ENCODE results near the gene WNT8A.

GRCh38 chr5:136080433-136080981 is 51.7 kb downstream of the TGFBI start:
- PRO-cap = bidirectional peak, plus-strand start at chr5:136080720, minus-strand start at chr5:136080631

GRCh38 chr5:136081048-136081501 is 51.6 kb upstream of the SMAD5 start:
- PRO-cap = unidirectional peak, minus-strand start at chr5:136081355

DNA sequence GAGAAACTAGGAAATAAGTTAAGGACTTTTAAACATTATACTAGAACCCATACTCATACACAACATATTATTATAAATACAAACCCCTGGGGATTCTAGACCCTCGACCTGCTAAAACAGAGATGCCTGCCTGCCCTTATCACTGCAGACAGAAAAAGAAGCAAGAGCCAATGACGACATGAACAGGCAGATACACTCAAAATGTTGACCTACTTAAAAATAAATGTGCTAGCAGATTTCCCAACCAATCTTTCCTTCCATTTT is 426.9 kb downstream of the SPOCK1 start:
- PRO-cap = no peak

- PRO-cap = no peak
These were observed 114.0 kb downstream of the KLHL3 start for GRCh38 chr5:137621924-137622165.

GRCh38 chr5:137751252-137752560 is 2.5 kb downstream of the HNRNPA0 start:
- PRO-cap = no peak

GRCh38 chr5:137977163-137977971 is 55.5 kb downstream of the FAM13B start:
- PRO-cap = no peak

- PRO-cap = no peak
These were observed at the start of gene WNT8A for GRCh38 chr5:138083680-138084126. Gene WNT8A, plus strand, starts transcription at chr5:138084033.

GRCh38 chr5:138093004-138093486 is 9.2 kb downstream of the WNT8A start:
- PRO-cap = no peak

DNA sequence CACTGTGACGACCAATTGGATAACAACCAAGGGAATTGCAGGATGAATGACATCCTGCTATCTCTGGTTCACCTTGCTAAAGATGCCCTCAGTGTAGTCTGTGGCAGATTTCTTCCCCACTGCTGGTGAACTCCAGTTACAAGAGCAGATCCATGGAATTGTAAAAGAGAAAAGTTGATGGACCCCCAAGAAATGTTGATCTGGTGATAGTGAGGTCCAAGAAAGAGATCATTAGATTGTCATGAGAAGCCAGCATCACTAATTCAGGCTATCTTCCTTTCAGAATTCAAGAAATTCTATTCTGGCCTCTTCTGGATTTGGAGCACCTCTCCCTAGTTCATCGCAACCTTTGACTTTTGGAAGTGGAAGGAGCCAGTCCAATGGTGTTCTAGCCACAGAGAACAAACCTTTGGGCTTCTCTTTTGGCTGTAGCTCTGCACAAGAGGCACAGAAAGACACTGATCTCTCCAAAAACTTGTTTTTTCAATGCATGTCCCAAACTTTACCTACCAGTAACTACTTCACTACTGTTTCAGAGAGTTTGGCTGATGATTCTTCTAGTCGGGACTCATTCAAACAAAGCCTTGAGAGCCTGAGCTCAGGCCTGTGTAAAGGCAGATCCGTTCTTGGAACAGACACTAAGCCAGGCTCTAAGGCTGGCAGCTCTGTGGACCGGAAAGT is 38.4 kb downstream of the KDM3B start:
- PRO-cap = no peak

DNA sequence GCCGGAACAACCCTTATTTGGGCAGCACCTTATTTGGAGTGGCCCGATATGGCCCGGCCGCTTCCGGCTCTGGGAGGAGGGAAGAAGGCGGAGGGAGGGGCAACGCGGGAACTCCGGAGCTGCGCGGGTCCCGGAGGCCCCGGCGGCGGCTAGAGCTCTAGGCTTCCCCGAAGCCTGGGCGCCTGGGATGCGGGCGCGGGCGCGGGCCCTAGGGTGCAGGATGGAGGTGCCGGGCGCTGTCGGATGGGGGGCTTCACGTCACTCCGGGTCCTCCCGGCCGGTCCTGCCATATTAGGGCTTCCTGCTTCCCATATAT is 233 bp upstream of the EGR1 start:
- PRO-cap = bidirectional peak, plus-strand start at position 82 of the sequence, minus-strand start outside the sequence; bidirectional peak, plus-strand start outside the sequence, minus-strand start at position 265 of the sequence

GRCh38 chr5:138466195-138467155 is 1.2 kb downstream of the EGR1 start:
- PRO-cap = bidirectional peak, plus-strand start at chr5:138466716, minus-strand start at chr5:138466518

GRCh38 chr5:138512675-138513232 is 30.3 kb downstream of the ETF1 start:
- PRO-cap = no peak

- PRO-cap = no peak
These were observed 9.7 kb downstream of the HSPA9 start for GRCh38 chr5:138565222-138566164.

DNA sequence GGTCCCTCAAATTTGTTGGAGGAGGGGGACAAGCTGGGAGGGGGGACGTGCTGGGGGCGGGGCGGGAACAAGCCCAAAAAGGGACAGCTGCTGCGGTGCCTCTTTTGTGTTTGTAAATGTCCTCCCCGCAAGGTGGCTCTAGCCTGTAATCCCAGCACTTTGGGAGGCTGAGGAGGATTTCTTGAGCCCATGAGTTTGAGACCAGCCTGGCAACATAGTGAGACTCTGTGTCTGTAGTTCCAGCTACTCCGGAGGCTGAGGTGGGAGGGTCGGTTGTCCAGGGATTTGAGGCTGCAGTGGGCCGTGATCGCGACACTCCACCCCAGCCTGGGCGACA is 921 bp upstream of the CTNNA1 start:
- PRO-cap = unidirectional peak, plus-strand start at position 107 of the sequence

- PRO-cap = unidirectional peak, minus-strand start at chr5:138754338
These were observed 648 bp downstream of the CTNNA1 start for GRCh38 chr5:138753533-138754613.

GRCh38 chr5:138871461-138871948 is 3.6 kb downstream of the LRRTM2 start:
- PRO-cap = no peak

DNA sequence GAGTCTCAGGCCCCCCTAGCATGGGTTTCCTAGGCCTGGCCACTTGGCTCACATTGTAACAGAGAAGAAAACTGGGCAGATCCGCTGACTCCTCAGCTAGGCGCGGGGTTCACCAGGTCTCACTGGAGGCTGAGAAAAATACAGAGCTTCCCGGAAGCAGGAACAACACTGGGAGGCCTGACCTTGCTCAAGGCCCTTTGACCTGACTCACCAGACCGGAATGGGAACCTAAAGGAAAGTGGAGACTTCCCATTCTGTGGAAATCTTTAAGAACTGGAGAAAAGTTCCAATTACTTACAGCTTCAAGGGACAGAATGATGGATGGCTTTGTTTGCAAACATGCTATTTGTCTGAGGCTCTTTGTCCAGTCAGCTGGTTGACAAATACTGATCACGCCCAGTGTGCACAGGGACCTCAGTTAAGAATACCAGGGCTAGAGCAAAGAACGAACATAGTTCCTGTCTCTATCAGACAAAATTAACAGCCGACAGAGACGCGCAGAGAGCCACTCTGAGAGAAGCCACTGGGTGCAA is 88.8 kb upstream of the LRRTM2 start:
- PRO-cap = no peak

GRCh38 chr5:139276270-139276831 is 17.2 kb upstream of the MATR3 start:
- PRO-cap = no peak

GRCh38 chr5:139295527-139296211 is 2.1 kb downstream of the MATR3 start:
- PRO-cap = no peak

DNA sequence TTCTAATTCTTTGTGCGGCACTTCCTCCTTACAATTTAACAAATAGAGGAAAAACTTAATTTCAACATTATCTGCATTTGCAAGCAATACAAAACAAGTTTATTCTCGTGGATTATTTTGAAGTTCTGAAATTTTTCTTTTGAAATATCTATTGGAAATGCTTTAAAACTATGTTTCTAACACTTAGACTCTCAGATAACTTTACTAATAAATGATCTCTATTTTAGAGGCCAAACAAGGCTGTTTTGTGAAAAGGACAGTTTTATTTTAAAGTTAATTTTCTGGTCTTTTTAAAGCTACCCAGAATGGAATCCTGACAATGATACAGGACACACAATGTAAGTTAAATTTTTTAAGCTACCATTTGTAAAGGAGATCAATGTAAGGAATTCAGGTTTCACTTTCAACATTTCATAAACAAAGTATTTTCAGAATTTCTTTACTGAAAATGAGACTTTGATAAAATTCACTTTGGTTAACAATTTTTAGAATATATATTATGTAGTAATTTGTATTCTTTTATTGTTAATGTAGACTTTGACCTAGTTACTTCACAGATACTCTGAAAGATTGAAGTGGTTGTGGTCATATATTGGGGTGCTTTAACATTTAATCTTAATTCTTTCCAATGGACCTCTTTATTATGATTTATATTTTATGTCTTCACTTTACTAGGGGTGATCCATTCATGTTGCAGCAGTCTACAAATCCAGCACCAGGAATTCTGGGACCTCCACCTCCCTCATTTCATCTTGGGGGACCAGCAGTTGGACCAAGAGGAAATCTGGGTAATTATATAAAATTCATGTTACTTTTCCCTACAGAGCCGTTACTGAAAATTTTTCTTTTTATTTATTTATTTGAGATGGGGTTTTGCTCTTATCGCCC is 22.1 kb downstream of the MATR3 start:
- PRO-cap = no peak